Vagina (tissue), 1 donor: ENCODE data around the genes THSD7A and SCIN.

DNA sequence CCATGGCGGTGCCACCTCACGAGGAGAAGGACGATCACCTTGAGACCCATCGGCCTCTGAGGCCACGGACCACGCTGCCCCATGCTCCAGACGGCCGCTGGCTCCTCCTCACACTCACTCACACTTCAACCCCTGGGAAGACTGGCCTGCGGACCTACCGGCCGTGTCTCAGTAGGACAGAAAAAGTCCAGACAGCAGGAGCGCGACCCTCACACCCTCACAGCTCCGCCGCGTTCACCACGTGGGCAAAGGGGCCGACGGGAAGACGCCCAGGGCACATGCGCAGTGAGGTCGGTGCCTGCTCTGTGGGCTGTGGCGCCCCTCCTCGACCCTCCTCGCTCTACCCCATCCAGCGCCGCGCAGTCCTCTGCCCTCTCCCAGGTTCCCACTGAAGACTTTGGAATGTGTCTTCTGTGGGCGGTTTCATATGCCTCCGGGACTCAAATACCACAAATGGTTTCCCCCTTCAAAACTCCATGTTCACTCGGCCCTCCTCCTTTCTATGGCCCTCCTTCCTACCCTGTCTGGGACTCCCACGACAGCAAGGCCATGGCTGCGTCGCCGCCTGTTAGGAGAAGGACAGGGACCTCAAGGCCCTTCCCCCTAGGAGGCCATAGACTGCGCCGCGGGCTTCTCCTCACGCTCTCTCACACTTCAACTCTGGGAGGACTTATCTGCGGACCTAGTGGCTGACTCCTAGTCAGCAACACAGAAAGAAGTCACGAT lies 160.1 kb downstream of the NDUFA4 start:
- PRO-cap: no peak
- RAMPAGE, long total RNA: no peak

DNA sequence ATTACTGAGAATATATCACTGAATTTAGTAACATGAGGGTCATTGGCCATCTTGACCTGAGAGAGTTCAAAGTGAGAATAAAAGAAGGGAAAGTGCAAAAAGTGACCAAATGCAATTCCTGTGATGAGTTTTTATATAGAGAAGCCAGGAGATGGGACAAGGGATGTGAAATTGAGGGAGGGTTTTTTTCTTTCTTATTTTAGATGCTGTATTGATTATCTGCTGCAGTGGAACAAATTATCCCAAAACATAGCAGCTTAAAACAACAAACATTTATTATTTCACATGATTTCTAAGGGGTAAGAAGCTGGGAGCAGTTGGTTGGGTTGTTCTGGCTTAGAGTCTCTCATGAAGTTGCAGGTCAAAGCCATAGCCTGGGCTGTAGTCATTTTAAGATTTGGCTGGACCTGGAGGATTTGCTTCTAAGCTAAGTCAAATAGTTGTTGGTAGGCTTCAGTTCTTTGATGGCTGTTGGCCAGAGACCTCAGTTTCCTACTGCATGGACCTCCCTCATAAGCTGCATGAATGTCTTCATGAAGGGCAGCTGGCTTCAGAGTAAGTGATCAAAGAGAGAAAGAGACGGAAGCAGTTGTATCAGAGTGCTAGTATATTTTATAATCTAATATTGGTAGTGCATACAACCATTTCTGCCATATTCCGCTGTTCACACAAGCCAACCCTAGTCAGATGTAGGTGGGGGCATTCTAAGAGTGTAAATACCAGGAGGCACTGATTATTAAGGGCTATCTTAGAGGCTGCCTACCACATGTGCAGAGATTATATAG lies 23.8 kb downstream of the PHF14 start:
- PRO-cap: no peak
- RAMPAGE, long total RNA: start-site peak on the plus strand centred at position 298 of the sequence, 459 bp wide, 12 reads

- PRO-cap: no peak
- RAMPAGE, long total RNA: start-site peak on the plus strand at chr7:11037079-11037091, 28 reads
These were observed 63.2 kb downstream of the PHF14 start for GRCh38 chr7:11036810-11037406.

DNA sequence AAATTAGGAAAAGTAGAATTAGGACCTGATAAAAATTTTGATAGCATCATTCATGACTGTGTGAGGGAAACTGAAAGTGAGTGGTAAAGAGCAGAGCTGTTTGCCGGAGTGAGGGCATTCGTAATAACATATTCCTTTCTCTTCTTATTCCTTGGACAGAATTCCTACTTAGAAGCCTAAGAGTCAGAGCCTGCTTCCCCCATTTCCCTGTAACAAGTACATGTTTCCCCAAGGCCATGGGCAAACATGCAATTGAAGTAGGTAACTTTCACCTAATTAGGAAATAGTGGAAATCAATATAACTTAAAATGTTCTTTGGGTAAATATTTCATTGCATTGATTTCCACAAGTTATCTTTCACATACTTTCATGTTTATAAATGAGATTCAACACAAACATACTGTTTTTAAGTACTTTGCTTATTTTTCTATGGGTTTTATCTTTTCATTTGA lies 309.9 kb downstream of the THSD7A start:
- PRO-cap: no peak
- RAMPAGE, long total RNA: no peak

- PRO-cap: bidirectional peak, plus-strand start at chr7:11832070, minus-strand start at chr7:11831811; unidirectional peak, minus-strand start at chr7:11832198
- RAMPAGE, long total RNA: no peak
These were observed at the start of gene THSD7A for GRCh38 chr7:11831437-11832646. TSS of gene THSD7A (minus strand) at chr7:11832198.

GRCh38 chr7:12569942-12570960 lies at the start of gene SCIN:
TSS of gene SCIN (plus strand) at chr7:12570720.
- PRO-cap: no peak
- RAMPAGE, long total RNA: start-site peak on the plus strand at chr7:12570716-12570724, 8 reads

DNA sequence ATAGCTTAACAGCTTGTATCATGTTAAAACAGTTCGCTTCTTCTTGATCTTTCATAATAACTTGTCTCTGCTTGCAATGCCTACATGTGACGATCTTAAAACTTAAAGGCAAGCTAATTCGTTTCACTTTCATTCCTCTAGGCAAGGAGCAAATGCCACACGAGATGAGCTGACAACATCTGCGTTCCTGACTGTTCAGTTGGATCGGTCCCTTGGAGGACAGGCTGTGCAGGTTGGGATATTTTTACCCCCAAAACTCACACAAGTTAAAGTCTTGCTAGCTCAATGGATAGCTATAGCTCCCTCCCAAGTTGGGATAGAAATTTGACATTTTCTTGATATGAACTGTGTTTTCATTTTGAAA lies 51.5 kb upstream of the ARL4A start:
- PRO-cap: no peak
- RAMPAGE, long total RNA: no peak

- PRO-cap: no peak
- RAMPAGE, long total RNA: no peak
These were observed 41.9 kb downstream of the ARL4A start for GRCh38 chr7:12729157-12729810.

GRCh38 chr7:13057352-13058112 lies 370.1 kb downstream of the ARL4A start:
- PRO-cap: no peak
- RAMPAGE, long total RNA: no peak

- PRO-cap: bidirectional peak, plus-strand start at chr7:13990595, minus-strand start at chr7:13990491; bidirectional peak, plus-strand start at chr7:13990730, minus-strand start at chr7:13990795
- RAMPAGE, long total RNA: no peak
These were observed 969 bp upstream of the ETV1 start for GRCh38 chr7:13990261-13991008.

GRCh38 chr7:14351053-14351536 lies 361.6 kb upstream of the ETV1 start:
- PRO-cap: no peak
- RAMPAGE, long total RNA: no peak

DNA sequence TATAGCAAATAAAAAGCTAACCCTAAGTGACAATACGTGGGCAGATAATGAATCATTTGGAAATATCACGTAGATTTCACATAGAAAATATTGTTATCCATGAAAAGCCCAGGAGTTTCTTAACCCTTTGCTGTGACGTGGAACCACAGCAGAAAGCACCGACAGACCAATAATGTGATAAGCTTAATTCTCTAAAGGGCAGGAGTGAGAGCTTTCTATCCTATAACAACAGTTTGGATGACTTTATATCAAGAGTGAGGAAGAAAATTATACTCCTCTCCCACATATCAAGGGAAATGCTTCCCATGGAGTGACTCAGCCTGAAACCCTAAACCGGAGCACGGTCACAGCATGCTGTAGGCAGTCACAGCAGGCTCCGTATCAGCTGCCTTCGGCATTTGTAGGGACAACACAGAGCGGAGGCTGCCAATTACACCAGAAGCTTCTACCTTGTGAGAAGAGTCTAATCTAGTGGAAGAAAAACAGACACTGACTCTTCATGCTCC lies 66.1 kb downstream of the DGKB start:
- PRO-cap: no peak
- RAMPAGE, long total RNA: no peak

DNA sequence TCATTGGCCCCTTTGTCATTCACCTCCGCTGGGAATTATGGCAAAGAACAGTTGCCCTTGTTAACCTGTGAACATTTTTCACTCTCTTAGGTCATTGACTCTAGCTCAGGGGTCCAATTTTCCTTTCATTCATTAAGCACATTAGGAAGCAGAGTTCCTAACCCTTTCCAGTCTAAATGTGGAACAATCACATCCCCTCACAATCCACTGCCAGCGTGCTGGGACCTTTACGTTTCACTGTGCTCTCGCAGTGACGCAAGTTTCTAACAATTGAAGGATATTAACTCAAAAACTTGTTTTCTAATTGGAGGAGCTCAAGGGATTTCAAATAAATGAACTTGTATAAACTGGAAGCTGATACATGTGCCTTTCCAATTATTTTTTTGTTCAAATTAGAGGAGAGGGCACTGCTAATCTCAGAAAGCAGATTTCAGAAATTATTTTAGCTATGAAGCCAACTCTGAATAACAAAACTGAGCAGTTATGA lies 79.3 kb upstream of the MEOX2 start:
- PRO-cap: no peak
- RAMPAGE, long total RNA: no peak

- PRO-cap: no peak
- RAMPAGE, long total RNA: no peak
These were observed 110.3 kb downstream of the CRPPA start for GRCh38 chr7:16311059-16311486.

GRCh38 chr7:16502289-16502718 lies 24.3 kb upstream of the LRRC72 start:
- PRO-cap: no peak
- RAMPAGE, long total RNA: no peak

GRCh38 chr7:16665208-16665648 lies 19.2 kb downstream of the BZW2 start:
- PRO-cap: no peak
- RAMPAGE, long total RNA: start-site peak on the plus strand at chr7:16665355-16665499, 9 reads

DNA sequence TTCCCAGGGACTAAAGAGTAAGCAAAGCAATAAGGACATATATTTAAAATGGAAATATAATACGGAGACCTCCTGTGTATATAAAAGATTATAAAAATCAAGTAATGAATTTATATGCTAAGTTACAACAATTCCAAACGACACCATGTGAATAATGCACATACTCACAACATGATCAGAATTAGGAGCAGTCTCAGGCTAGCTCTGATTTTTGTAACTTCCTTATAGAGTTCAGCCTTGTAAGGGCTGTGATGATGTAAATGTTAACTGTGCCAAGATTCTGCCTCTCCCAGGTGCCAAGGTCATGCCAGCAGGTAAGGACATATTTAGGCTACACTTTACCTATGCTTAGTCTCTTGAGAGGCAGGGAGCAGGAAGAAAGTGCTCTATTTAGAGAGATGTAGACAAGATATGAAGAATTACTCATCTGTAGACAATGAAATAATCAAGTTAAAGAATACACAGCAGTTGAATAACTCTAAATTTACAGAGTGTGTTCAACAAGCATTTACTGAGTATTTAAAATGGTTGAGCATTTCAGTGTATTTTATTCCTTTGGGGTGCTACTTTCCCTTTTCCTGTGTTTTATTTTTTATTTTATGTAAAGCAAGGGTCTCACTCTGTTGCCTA lies 53.6 kb upstream of the AGR3 start:
- PRO-cap: no peak
- RAMPAGE, long total RNA: no peak

DNA sequence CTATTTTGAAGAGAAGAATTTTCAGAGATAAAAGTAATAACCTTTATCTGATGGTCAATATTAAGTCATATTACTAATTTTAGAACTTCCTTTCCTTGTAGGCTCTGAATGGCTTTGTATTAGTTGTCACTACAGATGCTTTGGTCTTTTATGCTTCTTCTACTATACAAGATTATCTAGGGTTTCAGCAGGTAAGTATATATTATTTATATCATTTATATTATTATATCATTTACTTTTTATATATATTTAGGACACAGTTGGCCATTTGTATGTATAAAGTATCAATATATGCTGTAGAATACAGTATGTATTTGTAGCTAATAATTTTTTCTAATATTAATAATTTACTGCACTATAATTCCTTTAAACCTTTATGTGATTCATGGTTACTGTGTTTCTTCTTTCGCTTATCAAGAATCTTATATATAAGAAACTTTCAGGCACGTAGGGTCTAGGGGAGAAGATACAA lies 29.2 kb downstream of the AHR start:
- PRO-cap: no peak
- RAMPAGE, long total RNA: start-site peak on the plus strand centred at position 127 of the sequence, 34 bp wide, 23 reads

GRCh38 chr7:17486883-17487209 lies 188.4 kb downstream of the AHR start:
- PRO-cap: no peak
- RAMPAGE, long total RNA: no peak

DNA sequence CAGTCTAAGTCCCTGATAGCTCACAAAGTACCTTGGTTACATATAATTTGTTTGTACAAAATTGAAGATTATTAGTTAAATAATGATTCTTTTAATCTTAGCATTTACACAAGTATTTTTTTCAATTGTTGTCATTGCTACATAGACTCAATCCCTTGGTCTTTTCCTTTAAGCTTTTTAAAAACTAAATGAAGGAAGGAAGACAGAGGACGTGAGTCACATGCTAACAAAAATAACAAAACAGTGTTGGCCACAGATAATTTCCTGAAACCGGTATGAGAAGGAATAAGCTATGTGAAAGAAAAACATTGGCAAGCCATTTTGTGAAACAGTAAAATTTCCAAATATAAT lies 222.9 kb downstream of the AHR start:
- PRO-cap: unidirectional peak, plus-strand start at position 267 of the sequence
- RAMPAGE, long total RNA: no peak